ENCODE measurements around a stretch of chr5.

GRCh38 chr5:171419748-171420791 lies 623 bp downstream of the FGF18 start:
- PRO-cap = no peak
- RAMPAGE, long total RNA, 2 experiments = no peak in any of the 2 experiments

- PRO-cap = no peak
- RAMPAGE, long total RNA, 2 experiments = no peak in any of the 2 experiments
These were observed 31.3 kb downstream of the FGF18 start for GRCh38 chr5:171450304-171451596.

- PRO-cap = no peak
- RAMPAGE, long total RNA, 2 experiments = no peak in any of the 2 experiments
These were observed 101.9 kb downstream of the FGF18 start for GRCh38 chr5:171521228-171521931.

DNA sequence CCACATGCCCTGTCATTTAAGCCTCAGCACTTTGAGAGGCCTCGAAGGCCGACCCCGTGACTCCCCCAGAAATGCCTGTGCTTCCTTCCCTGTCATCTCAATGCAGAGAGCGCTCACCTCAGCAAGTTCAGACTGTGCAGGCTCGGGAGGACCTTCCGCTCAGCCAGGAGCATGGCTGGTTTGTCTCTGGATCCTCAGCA lies 59.7 kb downstream of the SMIM23 start:
- PRO-cap = no peak
- RAMPAGE, long total RNA, 2 experiments = no peak in any of the 2 experiments

DNA sequence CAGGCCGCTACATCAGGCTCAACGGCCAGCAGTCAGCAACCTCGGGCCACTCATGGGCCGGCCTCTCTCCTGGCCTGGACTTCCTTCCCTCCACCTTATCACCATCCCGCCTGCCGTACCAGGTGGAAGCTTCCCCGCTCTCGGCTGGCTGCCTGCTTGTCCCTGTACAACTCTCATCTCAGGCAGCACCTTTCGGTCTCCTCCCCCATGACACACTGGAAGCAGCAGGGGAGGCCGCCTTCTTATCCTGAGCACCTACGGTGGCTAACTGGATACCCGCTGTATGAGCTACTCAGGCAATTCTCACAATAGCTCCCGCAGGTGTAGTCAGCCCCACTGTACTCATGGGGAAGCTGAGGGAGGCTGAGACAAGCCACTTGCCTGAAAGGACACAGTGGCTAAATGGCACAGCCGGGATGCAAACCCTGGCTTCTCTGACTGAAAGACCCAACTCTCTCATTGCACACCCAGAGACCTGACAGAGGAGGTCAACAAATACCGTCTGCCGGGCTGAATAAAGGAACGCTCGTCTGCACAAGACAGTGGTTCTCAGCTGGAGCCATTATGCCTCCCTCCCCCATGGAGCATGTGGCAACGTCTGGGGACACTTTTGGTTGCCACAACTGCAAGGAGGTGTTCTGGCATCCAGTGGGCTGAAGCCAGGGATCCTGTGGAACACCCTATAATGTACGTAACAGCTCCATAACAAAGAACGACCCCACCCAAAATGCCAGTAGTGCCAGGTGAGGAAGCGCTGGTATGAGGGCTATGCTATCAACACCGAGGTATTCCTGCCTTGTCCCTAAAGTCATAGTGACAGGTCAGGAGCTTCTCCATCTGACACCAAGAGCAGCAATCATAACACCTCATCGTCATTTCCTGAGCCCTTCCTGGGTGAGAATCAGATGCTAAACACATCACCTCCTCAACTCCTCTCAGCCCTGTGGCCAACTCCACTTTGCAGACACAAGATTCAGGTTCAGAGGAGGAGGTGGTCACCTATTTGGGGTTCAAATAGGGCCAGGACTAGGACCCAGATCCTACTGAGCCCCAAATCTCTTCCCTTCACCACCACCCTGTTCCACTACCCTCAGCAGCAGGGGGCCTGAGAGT lies 9.4 kb downstream of the STK10 start:
- PRO-cap = no peak
- RAMPAGE, long total RNA, 2 experiments = start-site peak on the minus strand in 1 of 2 experiments, centred at position 210 of the sequence, 7 reads per replicate

DNA sequence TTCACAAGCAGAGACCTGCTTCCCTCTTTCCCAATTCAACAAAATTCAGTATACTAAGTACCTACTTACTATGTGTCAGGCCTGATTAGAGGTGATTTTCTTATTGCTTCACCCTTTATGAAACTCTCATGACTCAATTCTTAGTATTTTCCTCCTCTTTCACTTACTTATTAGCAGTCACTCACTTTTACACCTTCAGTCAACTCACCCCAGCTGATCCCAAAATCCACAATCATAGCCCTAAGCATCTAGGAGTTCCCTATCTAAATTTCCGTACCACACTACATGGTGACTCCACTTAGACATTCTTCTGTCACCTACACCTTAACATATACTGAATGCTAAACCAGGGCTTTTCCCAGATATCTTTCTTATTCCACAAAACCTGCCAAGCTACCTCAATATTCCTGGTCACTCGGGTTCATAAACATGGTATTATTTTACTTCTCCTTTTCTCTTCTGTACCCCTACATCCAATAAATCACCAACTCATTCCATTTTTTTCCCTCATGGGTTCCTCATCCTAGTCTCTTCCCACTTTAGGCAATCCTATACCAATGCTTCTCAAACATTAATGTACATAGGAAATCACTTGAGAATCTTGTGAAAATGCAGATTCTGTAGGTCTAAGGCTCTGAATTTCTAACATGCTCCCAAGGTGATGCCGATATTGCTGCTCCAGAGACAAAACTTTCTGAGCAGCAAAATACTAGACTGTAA lies 7.9 kb downstream of the UBTD2 start:
- PRO-cap = no peak
- RAMPAGE, long total RNA, 2 experiments = no peak in any of the 2 experiments

GRCh38 chr5:172322094-172322460 lies 38.5 kb upstream of the UBTD2 start:
- PRO-cap = no peak
- RAMPAGE, long total RNA, 2 experiments = no peak in any of the 2 experiments

GRCh38 chr5:172347488-172348171 lies 64.1 kb upstream of the UBTD2 start:
- PRO-cap = no peak
- RAMPAGE, long total RNA, 2 experiments = no peak in any of the 2 experiments

- PRO-cap = no peak
- RAMPAGE, long total RNA, 2 experiments = no peak in any of the 2 experiments
These were observed 66.7 kb upstream of the UBTD2 start for GRCh38 chr5:172350252-172350647.

DNA sequence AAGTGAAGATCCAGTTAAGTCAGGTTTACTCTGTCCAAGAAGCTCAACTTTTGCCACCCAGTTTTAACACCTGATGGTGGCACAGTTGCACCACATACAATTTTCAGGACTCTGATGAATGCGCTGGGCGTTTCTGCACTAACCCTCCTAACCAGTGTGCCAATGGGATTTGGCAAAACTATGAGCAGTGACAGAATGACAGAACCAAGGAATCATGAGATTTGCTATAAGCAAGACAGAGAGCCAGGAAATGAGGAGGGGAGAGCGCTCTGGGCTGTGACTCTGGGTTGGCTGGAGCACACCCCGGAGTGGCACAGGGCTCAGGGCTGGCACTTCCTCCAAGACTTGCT lies 84.1 kb downstream of the SH3PXD2B start:
- PRO-cap = no peak
- RAMPAGE, long total RNA, 2 experiments = no peak in any of the 2 experiments

DNA sequence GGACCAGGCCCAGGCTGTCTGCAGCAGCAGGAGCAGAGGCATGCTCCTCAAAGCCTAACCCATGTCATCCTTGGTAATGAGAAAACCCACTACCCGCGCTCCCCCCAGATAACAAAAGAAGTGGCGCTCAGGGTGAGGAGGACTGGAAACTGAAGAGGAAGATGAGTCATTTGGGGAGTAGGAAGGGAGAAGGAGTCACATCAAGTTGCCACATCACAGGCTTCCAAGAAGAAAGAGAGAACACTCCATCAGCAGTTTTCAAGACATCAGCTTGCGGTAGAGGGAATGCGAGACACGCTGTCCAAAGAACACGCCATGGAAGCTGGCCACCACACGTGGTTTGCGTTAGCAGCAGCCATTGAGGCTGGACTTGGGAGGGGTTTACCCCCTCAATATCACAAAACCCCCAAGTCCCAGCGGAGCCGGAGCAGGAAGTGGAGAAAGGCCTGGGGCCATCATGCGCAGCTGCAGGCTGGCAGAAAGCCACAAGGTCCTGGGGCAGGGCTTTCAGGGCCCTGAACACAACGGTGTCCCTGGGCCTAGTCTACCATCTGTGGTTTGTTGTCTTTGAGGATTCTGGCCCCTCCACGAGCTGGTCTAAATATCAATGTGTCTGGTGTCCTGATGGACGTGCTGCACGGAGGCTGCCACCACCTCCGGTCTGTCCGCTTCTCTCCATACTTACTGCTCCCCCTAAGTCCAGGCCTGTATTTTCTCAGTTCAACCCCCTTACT lies 41.4 kb downstream of the SH3PXD2B start:
- PRO-cap = bidirectional peak, plus-strand start at position 430 of the sequence, minus-strand start at position 151 of the sequence
- RAMPAGE, long total RNA, 2 experiments = no peak in any of the 2 experiments

DNA sequence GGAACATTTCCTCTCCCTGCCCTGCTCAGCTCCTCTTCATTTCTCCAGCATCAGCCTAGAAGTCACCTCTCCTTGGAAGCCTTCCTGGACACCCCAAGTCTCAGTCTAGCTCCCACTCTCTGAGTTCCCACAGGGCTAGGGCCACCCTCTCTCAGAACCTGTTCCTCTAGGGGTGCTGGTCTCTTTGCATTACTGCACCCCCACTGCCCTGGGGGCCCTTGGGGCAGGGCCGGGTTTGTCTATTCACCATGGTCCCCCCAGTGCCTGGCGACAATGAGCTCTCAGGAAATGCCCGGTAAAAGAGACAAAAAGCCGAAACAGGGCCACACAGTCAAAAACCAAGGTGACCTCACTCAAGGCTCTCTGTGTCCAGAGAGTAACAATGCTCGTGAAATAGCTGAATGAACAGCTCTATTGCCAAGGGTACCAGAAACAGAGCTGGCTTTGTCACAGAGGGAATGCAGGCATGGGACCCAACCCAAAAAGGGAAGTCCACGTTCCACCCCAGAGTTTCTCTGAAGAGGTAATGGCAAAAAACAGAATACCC lies 16.1 kb downstream of the SH3PXD2B start:
- PRO-cap = no peak
- RAMPAGE, long total RNA, 2 experiments = no peak in any of the 2 experiments

DNA sequence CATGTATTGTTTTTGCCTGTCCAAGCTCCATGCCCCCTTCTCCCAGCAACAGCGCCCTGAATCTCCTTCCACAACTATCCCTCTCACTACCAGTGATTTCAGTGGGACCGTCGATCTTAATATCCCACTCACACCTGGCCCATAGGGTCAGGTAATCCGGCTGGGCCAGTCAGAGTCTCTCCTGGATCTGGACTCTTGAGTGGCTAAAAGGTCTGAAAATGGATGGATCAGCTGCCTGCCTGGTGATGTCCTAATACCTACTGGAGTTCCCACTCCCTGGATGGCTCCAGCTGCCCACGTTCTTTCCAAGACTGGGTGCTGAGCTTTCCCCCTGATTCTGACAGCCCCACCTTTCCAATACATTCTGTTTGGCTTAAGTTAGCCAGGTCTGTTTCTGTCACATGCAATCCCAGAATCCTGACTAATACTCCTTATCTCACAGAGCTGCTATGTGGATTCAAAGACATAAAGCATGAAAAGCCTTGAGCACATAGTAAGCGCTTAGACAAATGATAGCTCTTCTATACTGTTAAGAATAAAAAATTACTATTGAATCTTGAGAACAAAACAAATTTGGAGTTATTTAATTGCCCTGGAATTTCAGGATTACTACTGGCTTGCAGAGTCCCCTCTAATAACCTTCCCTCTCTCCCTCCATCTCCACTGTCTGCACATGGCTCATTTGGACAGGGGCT lies 10.2 kb downstream of the SH3PXD2B start:
- PRO-cap = unidirectional peak, minus-strand start at position 342 of the sequence
- RAMPAGE, long total RNA, 2 experiments = no peak in any of the 2 experiments

- PRO-cap = no peak
- RAMPAGE, long total RNA, 2 experiments = no peak in any of the 2 experiments
These were observed 33.4 kb upstream of the SH3PXD2B start for GRCh38 chr5:172487633-172488262.

DNA sequence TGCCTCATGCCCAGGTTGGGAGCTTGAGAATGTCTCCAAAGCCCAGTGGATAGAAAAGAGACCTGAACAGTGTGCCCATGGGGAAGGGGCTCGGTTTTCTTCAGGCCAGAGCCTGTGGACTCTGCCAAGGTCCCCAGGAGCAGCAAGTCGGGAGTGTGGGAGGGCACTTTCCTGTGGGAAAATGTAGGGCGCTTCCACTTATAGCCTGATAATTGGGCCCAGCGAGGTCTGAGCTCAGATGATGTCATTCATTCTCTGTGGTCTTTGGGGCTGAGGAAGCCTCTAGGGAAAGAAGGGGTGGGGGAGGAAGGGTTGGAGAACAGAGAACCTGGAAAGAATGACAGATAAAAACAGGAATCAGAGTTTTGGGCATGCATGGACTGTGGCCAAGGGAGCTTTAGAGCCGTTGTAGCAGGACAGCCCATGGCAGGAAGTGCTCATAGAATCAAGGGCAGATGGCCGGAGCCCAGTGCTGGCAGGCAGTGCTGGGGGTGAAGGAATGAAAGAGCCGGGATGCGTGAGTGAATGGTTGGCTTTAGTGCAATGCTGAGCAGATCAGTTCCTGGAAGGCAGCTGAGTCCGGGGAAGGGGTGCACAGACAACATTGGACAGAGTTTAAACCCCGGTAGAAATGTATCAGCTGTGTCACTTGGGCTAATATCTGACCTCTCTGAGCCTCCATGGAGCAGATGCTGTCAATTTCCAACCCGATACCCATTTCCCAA lies 42.6 kb upstream of the SH3PXD2B start:
- PRO-cap = no peak
- RAMPAGE, long total RNA, 2 experiments = no peak in any of the 2 experiments

DNA sequence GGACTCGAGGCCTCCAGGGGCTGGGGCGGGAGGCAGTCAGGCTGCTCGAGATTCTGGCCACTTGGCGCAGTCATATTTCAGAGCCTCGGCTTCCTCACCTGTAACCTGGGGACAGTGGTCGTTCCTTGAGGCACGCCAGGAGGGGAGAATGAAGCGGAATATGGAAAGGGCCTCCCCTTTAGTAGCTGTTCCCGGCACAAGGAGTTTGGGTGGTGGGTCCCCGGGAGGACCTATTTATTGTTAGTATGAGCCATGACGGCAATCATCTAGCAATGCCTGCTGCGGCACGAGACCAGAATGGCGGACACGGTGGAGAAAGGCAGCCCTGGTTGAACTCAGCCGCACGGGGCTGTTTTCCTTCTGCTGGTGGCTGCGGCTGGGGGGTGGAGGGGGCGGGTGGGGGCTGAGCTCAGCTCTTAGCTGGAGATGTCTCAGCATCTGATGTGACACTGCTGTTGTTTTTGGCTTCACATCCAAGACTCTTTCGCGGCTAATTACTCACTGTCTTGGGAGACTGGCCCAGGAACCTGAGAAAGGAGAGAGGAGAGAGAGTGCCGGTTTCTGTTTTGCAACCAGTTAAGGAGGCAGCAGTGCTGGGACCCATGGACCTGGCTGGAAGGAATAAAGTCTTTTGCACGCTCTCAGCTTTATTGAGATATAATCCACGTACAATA lies 82.1 kb upstream of the NEURL1B start:
- PRO-cap = no peak
- RAMPAGE, long total RNA, 2 experiments = no peak in any of the 2 experiments

GRCh38 chr5:172573974-172574474 lies 67.0 kb upstream of the NEURL1B start:
- PRO-cap = no peak
- RAMPAGE, long total RNA, 2 experiments = no peak in any of the 2 experiments

GRCh38 chr5:172584728-172585074 lies 56.4 kb upstream of the NEURL1B start:
- PRO-cap = no peak
- RAMPAGE, long total RNA, 2 experiments = no peak in any of the 2 experiments

DNA sequence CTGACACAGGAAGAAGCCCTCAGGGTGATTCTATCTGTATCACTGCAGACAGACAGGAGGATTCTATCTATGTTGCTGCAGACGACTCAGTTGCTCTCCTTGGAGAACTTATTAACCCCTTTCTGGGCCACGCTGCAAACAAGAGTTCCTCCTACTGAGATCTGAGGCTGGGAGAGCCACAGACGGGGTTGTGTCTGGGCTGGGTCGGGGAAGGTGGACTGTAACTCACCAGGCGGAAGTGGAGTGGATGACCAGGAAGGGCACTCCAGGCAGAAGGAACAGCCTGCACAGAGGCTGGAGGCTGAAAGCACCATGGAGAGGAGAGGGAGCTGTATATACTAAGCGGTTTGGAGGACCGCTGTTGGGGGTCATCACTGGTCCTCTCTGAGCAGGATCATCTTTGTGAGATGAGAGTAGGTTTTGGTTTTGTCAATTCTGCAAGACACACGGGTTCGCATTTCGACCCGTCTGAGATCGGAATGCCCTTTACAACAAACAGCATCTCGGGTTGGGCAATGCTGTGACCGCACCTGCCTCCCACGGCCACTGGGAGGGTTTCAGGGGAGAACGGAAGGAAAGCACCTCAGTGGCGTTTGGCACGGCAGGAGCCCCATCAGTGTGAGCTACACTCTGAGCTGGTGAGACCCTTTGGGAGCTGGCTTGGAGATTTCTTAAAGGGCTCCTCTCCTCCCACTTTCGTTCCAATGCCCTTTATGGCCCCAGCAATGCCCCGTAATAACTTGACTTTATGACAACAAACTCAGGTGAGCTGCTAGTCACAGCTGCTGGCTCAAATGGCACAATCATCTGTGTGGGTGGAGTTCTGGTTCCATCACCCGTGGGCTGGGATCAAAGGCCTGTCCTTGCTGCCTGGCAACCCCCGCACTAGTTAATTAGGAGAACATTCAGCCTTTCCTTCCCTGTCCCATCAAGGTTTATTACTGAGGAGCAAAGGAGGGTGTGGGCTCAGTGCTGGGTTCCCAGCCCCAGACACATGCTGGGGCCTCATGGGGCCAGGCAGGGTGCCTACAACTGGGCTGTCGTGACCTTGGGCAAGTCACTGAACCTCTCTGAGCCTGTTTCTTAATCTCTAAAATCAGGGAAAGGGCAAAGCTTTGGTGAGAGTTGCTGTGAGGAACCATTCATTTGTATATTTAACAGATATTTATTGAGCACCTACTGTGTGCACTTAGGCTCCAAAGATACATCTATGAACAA lies 18.6 kb upstream of the NEURL1B start:
- PRO-cap = no peak
- RAMPAGE, long total RNA, 2 experiments = no peak in any of the 2 experiments

DNA sequence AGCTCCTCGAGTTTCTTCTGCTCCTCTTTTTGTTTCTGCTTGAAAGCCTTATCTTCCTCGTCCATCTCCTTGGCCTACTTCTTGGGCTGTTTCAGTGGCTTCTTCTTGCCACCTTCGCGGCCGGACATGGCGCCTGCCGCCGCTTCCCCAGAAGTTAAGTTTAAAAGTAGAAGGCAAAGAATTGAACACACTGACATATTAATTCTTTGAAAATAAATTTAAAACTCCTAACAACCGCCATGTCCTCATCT lies 15.4 kb downstream of the NEURL1B start:
- PRO-cap = no peak
- RAMPAGE, long total RNA, 2 experiments = no peak in any of the 2 experiments

Measured in lower leg skin (tissue), 2 donors.